ENCODE data around the genes ABCA10 and KCNJ2.

DNA sequence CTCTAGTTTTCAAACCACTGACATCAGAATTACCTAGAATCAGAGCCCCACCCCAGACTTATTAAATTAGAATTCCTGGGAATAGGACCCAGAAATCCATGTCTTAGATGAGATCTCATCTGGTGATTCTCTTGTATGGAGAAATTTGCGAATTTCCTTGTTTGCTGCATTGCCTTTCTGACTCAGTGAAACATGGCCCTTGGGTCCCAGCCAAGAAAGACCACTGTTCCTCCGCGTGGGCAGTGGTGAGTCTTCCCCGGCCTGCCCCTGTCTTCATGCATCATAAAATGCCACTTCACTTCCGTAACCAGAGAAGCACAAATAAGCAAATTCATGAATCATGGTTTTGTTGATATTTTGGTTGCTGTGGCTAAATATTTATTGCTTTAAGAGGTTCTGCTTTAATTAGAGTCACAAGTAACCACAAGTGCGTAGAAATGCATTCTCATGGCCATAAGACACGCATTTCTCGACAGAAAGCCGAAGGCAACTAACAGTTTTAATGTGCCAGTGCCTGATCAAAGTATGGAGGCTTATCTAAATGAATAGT is 76.3 kb downstream of the WIPI1 start:
- RRBS = no CpG with 5 or more reads among the region's 9 CpGs

GRCh38 chr17:68446395-68447178 is 10.7 kb downstream of the WIPI1 start:
- RRBS = no CpG with 5 or more reads among the region's 11 CpGs

- RRBS = no CpG with 5 or more reads among the region's 1 CpG
These were observed 4.5 kb downstream of the PRKAR1A start for GRCh38 chr17:68516805-68517072.

DNA sequence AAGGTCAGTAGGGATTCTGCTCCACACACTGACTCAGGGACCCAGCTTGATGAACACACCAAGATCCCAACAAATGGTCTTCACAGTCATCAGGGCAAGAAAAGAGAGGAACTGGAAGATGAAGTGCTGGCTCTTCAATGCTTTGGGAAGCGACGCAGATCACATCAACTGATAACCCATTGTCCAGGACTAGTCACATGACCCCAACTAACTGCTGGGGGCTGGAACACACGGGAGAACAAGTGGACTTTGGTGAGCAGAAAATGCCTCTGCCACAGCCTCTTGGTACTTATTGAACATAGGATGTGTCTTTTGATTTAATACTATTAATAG is 21.5 kb downstream of the FAM20A start:
- RRBS = no CpG with 5 or more reads among the region's 3 CpGs

DNA sequence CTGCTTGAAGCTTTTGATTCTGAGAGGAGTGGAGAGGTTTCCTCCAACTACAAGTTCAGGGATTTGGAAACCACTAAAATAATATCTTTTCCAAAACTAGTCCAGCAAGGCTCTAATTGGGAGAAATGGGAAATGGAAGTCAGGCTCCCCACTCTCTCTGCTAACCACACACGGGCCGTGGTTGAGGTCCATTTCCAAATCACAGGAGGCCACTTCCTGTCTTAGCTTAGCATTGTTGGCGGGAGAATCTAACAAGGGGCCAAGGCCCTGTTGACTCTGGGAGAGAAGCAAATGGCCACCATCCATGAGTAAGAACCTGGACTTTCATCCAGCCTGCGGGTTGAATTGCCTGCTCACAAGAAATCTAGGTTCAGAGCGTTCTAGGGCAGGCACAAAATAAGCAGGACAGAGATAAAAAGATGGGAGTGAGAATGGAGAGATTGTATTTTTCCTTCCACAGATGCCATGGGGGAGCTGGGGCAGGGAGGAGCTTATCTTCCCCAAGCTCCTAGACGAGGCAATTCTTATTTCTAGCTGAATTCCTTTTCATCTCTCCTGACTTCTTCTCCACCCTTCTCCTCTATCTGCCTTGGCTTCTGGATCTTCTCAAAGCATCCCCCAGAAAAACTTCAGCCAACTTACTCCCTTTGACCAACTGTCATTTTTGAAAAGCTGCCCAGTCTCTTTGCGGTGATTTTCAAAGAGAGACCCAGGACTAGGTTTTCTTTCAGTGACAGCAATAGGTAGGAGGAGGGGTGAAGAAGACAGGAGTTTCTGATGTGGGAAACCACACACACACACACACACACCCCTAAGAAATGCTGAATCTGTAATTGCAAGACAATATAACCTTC is 5.5 kb downstream of the FAM20A start:
- RRBS = no CpG with 5 or more reads among the region's 7 CpGs

DNA sequence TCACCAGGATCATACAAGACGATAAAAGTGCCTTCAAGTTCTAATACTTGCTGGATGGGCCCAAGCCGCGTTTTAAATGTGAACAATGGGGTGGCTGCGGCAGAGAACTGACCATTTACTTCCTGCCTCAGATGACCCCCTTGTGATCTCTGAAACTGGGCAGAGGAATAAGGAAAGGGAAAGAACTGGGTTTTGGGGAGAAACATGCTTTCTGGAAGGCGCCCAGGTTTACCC is 1.7 kb downstream of the FAM20A start:
- RRBS = no CpG with 5 or more reads among the region's 5 CpGs

GRCh38 chr17:68601590-68602492 is 674 bp upstream of the FAM20A start:
- RRBS = no CpG with 5 or more reads among the region's 9 CpGs

- RRBS = no CpG with 5 or more reads among the region's 5 CpGs
These were observed 115.0 kb downstream of the ABCA8 start for GRCh38 chr17:68840165-68840578.

DNA sequence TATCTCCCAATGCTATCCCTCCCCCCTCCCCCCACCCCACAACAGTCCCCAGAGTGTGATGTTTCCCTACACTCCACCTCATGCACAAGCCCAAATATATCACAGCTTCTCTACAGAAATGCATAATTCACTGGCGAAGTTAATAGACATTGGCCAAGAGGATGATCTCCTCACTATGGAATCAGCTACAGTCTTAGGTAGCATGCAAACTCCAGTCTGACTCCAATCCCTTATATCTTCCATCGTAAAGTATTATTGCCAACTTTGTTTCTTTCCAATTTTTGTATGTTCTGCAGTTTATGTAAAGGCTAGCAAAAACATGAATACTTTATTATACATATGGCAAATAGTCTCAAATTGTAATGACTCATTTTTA is 1.0 kb downstream of the ABCA8 start:
- RRBS = no CpG with 5 or more reads among the region's 2 CpGs

- RRBS = no CpG with 5 or more reads among the region's 9 CpGs
These were observed 32.7 kb upstream of the ABCA9 start for GRCh38 chr17:69093217-69093947.

- RRBS = no CpG with 5 or more reads among the region's 1 CpG
These were observed at the start of gene ABCA10 for GRCh38 chr17:69228437-69229164. ABCA10 (minus strand) TSS chr17:69228824.

DNA sequence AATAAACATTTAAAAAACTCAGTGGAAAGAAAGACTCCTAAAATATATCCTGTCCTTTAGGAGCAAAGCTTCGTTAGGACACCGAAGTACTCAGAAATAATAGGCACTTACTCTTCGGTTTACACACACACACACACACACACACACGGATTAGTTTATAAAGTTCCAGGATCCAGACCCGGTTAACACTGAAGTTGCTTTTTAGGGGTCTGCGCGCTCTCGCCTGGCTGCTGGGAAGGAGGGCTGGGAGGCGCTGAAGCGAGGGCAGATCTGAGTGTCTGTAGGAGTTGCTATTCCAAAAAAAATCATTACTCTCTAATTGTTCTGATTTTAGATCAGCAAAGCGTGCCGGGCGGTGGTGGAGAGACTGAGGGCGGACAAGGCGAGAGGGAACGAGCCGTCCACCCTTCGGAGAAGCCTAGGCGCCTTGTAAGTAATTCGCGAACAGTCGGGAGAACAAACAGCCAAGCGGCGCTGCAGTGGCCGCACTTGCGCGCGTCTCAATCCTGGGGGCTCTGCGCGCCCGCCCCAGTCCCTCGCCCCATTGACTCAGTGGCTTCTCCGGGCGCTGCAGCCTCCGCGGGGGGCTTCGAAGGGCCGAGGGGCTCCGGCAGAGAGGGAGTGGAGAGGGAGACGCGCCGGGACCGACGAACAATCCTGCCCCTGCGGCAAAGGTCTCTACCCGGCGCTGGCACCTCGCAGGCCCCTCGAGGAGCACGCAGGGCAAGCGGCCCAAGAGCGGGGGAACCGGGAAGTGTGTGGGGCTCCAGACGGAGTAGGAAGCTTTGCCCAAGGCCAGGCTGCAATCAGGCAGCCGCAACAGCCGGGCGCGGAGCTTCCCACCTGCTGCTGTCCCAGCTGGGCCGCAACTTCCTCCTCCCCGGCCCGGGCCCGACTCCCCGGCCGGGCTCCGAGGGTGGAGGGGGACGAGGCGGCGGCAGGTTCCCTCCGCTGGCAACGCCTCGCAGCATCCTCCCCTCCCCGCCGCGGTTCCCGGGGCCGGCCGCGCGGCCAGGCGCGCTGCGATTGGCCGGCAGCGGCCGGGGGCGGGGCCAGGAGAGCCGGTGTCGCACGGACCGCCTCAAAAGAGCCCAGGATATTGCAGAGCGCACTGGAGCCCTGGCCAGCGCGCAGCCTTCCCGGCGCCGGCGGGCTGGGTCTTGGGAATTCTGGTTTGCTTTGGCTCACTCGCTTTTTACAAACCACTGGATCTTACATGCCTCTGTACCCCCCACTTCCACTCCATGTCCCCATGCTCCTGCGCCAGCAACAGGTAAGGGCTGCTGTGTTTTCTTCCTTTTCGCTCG is at the start of gene KCNJ2:
Gene KCNJ2 (plus strand): TSS at position 1,104 of the 1,307 bp plus-strand sequence.
- RRBS = 2% methylated on average over 41 of the region's 101 CpGs

DNA sequence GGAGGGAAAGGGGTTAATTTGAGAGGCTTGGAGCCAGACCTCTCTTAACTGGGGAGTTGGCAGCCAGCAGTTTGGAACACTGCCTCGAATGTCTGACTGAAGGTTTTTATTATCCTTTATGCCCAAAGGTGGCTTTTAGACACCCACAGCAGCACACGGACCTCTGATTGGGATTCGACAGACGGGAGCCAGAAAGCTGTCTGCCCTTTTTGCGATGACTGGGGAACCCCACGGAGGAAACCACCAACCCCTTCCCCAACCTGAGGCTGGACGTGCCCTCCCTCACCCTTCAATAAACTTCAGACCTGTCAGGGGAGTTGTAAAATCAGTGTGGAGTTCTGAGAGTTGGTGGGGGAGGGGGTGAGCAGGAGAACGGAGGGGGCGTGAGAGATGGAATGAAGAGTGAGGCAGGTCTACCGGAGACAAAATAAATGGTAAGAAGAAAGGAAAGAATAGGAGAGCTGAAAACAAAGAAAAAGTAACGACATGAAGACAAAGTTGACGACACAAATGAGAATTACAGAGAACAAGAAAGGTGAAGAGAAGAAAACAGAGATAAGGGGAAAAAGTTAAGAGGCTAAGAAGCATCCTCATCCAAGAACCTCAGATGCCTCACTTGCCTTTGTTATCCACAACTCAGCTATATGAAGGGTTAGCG is 833.3 kb upstream of the SOX9 start:
- RRBS = no CpG with 5 or more reads among the region's 13 CpGs

- RRBS = 32% methylated on average over 19 of the region's 30 CpGs
These were observed 2.2 kb downstream of the SOX9 start for GRCh38 chr17:72122936-72123502.

DNA sequence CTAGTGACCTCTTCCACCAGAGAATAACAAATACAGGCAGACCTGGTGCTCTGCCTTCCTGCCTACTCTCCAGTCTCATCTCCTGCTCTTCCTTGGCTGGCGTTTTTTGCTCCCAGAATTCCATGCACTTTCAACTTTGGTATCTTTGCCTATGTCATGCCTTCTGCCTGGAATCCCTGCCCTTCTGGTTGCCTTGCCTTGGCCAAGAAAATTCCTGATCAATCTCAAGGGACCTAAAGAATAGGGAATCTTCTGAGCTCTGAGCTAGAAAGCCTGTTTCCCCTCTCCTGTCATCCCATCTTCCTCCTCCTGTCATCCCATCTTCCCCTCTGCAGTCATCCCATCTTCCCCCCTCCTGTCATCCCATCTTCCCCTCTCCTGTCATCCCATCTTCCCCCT is 216.4 kb downstream of the SOX9 start:
- RRBS = no CpG with 5 or more reads among the region's 1 CpG

- RRBS = no CpG with 5 or more reads among the region's 34 CpGs
These were observed 221.9 kb downstream of the SOX9 start for GRCh38 chr17:72342385-72343436.

GRCh38 chr17:72463219-72464334 is 342.8 kb downstream of the SOX9 start:
- RRBS = no CpG with 5 or more reads among the region's 11 CpGs

GRCh38 chr17:72475002-72475566 is 354.3 kb downstream of the SOX9 start:
- RRBS = no CpG with 5 or more reads among the region's 4 CpGs

- RRBS = no CpG with 5 or more reads among the region's 2 CpGs
These were observed 404.4 kb downstream of the SOX9 start for GRCh38 chr17:72525171-72525664.

All from HGPS cell (cell line).